Measurements from ENCODE around the genes ALG14, TLCD4 and RWDD3.

DNA sequence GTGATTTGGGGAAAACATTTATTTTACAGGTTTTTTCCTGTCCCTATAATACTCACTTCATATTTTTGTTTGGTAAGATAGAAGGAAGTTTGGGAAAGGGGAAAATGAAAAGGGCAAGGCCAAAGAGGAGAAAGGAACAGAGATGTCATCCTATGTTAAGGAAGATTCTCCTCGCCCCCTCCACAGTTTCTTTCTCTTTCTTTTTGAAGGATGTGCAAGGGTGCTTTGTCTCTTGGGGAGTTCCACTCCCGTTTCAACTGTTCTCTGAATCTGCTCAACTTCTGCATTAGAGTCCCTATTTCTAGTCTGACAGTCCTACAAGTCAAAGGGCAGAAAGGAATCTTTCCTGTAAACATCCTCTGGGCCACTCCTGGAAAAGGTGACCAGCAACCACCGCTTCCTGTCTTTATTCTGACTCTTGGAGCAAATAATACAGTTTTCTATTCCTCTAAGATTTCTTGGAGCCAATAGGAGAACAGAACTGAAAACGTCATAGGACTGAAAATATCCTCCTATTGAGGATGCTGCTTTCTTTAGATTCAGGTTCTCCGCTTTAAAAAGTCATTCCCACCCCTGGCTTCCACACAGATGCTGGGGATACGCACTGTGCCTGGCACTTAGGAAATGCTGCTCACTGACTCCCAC is 81.8 kb upstream of the ARHGAP29 start:
- PRO-cap: bidirectional peak, plus-strand start at position 583 of the sequence, minus-strand start at position 413 of the sequence
- RAMPAGE, long total RNA, 3 experiments: no peak in any of the 3 experiments

GRCh38 chr1:94322571-94323325 is 85.4 kb upstream of the ARHGAP29 start:
- PRO-cap: no peak
- RAMPAGE, long total RNA, 3 experiments: no peak in any of the 3 experiments

- PRO-cap: no peak
- RAMPAGE, long total RNA, 3 experiments: no peak in any of the 3 experiments
Measured at GRCh38 chr1:94384615-94385276, 33.4 kb upstream of the ABCD3 start.

GRCh38 chr1:94599092-94599482 is 57.5 kb upstream of the F3 start:
- PRO-cap: no peak
- RAMPAGE, long total RNA, 3 experiments: start-site peak on the plus strand in 1 of 3 experiments, at chr1:94599330-94599357 at its widest, 5 reads per replicate

DNA sequence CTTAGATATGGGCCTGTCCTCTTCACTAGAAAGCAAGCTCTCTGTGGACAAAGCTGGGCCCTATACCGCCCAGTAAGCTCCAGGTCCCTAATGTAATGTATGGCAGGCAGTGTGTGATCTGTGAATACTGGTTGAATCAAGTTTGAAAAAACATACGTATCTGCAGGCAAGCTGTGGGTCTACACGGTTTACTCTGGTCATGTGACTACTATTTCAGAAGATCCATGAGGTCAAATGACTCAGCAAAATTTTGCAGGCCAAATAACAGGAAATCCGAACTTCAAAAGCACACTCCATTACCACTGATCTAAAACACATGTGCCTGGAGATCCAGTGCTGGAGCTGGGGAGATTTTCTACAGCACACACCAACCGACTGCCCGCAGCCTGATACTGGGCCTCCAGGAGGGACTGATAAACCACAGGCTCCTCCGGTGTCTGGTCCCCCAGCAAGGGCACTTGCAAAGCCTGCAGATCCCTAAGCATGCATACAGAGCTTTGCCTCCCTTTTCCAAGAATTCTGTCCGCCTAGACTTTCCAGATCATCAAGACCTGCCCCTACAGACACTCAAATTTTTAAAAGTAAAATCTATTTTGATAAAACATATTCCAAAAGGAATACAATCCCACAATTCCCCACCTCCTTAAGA is 64.4 kb upstream of the SLC44A3 start:
- PRO-cap: no peak
- RAMPAGE, long total RNA, 3 experiments: no peak in any of the 3 experiments

GRCh38 chr1:94783305-94784097 is 36.7 kb upstream of the SLC44A3 start:
- PRO-cap: bidirectional peak, plus-strand start at chr1:94783821, minus-strand start at chr1:94783643
- RAMPAGE, long total RNA, 3 experiments: no peak in any of the 3 experiments

GRCh38 chr1:94884638-94884837 is 42.4 kb downstream of the CNN3 start:
- PRO-cap: no peak
- RAMPAGE, long total RNA, 3 experiments: no peak in any of the 3 experiments

DNA sequence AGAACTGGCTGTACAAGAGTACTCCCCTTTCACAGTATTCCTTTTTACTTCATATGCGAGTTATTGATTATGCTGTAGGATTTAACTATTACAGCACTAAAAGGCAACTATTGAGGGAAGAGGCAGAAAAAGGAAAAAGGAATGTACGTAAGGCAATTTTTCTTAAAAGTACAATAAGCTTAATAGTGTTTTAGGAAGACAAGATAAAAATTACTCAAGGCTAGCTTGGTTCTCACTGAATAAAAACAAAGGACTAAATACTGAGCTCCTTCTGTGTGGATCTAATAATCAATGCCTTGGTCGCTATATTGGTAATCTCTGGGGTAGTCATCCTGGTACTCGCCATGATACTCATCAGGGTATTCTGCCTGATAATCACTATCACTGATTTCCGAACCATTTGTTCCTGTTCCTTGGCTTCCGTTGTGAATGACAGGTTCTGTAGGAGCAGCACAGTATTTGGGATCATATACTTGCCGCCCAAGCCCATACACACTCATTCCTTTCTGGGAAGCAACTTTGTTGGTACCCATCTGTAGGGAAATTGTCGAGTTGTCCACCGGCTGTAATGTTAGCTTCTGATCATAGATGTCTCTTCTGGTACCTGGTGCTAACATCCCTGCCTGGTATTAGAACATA is 29.3 kb downstream of the CNN3 start:
- PRO-cap: no peak
- RAMPAGE, long total RNA, 3 experiments: no peak in any of the 3 experiments

DNA sequence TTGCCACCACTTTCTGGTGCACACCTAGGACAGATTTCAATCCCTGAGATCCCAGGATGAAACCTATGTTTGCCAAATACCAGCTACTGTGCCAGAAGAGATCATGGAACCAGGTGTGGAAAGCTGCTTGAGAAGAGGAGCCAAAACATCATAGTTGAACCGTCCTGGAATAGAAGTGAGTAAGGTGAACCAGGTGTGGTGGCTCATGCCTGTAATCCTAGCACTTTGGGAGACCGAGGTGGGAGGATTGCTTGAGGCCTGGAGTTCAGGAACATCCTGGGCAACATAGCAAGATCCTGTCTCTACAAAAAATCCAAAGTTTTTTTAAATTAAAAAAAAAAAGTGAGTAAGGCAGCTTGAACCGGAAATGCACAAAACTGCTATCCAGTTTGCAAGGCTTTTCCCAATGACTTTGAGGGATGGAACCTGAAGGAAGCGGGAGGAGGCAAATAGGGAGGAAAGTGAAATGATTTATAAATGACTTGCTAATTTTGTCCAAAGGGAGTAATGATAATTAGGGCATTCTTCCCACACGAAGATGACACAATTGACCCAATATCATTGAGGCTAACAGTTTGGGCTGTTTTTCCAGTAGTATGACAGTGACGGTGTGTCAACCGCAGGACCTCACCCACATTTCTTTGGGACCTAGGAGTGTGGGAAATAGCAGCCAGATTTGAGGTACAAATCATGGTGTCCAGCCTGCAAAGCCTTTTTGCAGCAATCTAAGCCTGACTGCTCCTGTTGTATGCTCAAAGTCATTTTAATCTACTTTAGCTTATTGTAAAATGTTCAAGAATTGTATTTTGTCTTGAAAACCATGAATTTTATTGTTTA is 1.5 kb upstream of the CNN3 start:
- PRO-cap: unidirectional peak, plus-strand start at position 409 of the sequence
- RAMPAGE, long total RNA, 3 experiments: no peak in any of the 3 experiments

- PRO-cap: no peak
- RAMPAGE, long total RNA, 3 experiments: no peak in any of the 3 experiments
Measured at GRCh38 chr1:94955637-94956536, 29.0 kb upstream of the CNN3 start.

DNA sequence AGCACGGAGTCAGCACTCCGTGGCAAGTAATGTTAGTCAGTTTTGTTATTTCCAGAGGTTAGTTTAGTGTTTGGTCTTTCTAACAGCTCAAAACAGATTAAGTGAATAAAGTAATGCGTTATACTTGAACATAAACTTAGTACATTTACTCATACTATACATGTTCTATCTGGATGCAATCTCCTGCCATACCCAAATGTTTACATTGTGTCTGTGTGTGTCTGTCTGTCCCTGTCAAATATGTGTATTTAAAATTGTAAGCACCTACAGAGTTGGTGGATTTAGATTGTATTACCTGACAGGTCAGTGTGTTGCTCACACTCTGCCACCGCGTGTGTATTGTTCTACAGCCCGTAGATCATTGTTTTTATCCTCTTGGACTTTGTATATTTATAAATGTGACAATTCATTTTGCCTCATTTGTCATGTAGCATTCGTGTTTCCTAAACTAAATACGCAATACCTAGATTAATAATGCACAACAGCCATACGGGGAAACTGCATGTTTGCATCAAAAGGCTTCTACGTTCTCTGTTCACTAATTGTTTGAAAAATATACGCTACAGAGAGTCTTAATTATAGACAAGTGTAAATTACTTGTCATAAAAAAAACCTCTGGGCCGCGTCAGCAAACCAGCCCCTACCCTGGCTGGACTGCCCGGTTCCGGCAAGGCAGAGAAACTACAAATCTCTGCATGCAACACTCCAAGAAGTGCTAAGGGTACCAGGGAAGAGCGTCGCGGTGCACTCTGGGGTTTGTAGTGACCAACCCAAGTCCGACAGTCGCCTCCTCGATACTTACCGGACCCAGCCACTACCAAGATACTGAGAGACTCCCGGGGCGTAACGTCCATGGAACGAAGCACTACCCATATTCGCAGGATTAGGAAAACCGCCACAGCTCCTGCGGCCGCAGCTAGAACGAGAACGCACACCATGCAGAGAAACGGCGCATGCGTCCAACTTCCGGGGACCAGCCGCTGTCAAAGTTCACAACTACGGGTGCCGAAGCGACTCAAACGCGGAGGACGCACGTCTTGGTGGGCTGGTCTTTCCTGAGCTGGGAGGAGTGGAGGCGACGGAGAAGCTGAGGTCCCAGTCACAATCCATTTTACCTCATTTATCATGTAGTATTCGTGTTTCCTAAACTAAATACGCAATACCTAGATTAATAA is at the start of gene ALG14:
Gene ALG14 (minus strand): TSS at position 991 of the 1,175 bp plus-strand sequence.
- PRO-cap: unidirectional peak, minus-strand start at position 656 of the sequence; bidirectional peak, plus-strand start at position 1,058 of the sequence, minus-strand start at position 991 of the sequence
- RAMPAGE, long total RNA, 3 experiments: start-site peak on the minus strand in 3 of 3 experiments, centred at positions 953 to 966 of the sequence, 86 to 197 reads per replicate

DNA sequence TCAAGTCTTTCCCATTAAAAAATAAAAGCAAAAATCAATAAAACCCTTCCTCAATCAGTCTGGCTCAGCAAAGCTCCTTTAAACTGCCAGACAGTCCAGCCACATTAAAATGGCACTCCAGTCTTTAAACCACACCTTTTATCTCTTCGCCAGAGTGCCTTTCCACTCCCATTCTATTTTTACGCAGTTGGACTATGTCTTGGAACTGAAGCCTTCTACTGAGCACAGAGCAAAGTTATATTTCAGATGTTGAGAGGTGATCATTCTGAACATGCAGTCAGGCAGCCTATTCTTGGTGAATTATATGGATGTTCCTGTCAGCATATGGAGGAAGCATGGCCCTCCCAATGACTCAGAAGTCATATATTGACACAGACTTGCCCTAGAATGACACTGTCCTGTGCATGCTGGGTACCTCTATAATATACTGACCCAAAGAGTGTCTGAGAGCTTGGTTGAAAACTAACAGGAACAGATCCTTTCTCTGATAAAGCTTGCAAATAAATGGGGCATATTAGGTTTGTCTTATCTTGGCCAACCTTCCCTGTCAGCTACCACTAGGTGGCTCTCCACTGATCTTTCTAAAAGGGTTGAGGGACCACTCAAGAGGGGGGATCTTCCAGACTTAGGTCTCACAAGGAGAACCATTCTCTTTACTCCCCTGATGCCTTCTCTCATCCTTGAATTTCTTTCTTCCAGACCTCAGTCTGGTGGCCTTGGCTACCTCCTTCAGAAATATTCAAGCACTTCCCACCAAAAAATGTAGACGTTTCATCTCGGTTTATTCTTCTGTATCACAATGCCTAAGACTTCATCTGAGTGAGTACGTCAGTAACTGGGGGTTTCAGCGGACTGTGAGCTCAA is 11.7 kb upstream of the ALG14 start:
- PRO-cap: no peak
- RAMPAGE, long total RNA, 3 experiments: no peak in any of the 3 experiments

DNA sequence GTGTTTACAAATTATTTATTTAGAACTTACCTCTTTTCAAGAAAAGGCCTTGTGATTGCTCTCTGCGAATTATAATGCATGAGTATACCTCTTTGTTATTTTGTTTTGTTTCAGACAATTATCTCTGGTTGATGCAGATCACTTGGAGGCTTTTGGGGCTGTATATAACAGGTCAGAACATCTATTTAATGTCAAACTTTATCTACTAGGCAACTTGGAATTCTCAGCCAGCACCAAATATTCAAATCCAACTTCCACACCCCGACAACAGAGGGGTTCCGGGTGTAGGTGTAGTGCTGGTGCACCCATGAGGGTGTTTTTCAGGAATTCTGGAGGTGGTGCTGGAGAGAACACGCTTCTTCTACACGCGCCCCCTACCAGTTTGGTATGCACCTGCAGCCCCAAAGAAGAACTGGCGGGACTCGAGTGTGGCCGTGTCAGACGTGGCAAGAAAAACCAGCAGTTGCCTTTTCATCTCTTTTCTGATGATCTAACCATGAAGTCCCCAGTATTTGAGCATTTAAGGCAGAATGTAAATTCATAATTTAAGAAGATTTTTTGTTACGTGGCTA is 575 bp upstream of the TLCD4 start:
- PRO-cap: no peak
- RAMPAGE, long total RNA, 3 experiments: no peak in any of the 3 experiments

GRCh38 chr1:95117066-95118073 is at the start of gene TLCD4:
TLCD4 (plus strand) TSS chr1:95117355.
- PRO-cap: unidirectional peak, plus-strand start at chr1:95117336; unidirectional peak, plus-strand start at chr1:95117384
- RAMPAGE, long total RNA, 3 experiments: no peak in any of the 3 experiments

DNA sequence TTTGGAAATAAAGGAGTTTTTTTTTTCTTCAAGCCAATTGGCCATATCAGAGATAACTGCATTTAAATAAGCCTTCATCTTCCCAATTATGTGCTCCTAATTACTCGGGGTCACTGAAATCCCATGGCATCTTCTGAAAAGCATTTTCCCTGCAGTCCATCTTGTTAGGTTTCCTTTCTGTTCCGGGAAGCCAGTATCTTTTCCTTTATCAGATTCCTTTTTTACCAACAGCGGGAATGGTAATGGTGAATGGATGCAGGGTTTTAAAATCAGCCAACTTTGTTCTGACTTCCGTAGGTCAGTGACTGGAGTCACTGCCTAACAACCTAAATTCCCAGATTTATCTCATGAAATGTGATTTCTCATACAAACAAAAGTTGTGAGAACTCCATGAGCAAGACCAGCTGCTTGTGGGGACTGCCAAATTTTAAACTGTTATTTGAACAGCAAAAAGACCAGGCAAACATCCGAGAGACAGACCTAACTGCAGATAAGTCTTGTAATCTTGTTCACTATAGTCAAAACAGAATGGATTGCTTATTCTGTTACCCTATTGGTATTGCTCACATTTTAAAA is 1.3 kb upstream of the RWDD3 start:
- PRO-cap: no peak
- RAMPAGE, long total RNA, 3 experiments: no peak in any of the 3 experiments

- PRO-cap: bidirectional peak, plus-strand start at chr1:95234165, minus-strand start at chr1:95233947
- RAMPAGE, long total RNA, 3 experiments: start-site peak on the plus strand in 3 of 3 experiments, at chr1:95234207-95234227 at its widest, 185 to 526 reads per replicate; start-site peak on the minus strand in 2 of 3 experiments, at chr1:95233912-95233984 at its widest, 22 to 57 reads per replicate
Measured at GRCh38 chr1:95233766-95234921, at the start of gene RWDD3. RWDD3 (plus strand) TSS chr1:95234210.

GRCh38 chr1:95509866-95510869 is 276.2 kb downstream of the RWDD3 start:
- PRO-cap: no peak
- RAMPAGE, long total RNA, 3 experiments: no peak in any of the 3 experiments

- PRO-cap: unidirectional peak, minus-strand start at chr1:95559184
- RAMPAGE, long total RNA, 3 experiments: no peak in any of the 3 experiments
Measured at GRCh38 chr1:95559020-95559359, 325.0 kb downstream of the RWDD3 start.

DNA sequence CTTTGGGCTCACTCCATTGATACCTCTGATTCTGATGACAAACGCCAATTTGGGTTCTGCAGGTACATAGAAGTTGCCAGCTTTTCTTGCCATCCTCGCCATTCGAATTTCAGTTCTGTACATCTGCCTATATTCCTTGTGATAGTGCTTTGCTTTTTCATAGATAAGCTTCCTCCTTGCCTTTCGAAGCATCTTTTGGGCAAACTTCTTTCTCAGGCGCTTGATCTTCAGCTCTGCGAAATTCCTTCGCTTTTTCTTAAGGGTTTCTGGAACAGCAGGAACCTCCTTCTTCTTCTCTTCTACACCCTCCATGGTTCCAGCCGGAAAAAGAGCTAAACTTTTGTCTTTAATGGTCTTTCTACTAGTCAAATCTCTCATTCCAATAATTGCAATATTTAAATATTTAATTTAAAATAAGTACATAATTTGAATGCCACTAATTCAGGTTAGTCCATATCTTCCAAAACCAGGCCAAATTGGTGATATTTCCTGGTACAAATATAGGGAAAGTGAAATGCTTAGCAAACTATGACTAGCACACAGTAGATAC is 42.2 kb upstream of the PTBP2 start:
- PRO-cap: no peak
- RAMPAGE, long total RNA, 3 experiments: start-site peak on the minus strand in 2 of 3 experiments, centred at position 334 of the sequence, 211 to 423 reads per replicate

DNA sequence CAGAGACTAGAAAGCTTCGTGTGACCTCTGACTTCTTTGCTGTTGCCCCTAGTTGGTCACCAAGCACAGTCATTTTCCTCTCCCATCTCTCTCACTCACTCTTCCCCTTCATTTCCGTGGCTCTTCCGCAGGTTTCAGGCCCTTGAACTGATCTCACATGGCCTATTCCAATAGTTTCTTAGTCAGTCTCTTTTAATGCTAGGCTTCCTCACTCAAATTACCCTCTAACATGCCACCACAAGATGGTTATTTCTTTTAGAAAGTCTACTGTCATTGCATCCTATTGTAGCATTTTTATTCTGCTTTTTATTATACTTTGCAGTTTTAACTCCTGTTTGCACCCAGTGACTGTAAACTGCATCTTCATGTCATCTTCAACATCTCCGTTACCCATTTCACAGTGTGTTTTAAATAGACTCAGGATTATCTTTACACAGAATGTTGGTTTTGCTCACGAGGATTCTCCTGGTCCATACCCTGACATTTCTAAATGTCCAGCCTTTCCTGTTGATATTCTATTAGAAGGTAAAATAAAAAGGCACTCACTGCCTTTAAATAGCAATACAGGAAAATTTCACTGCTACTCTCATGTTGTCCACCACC is 408.0 kb downstream of the PTBP2 start:
- PRO-cap: no peak
- RAMPAGE, long total RNA, 3 experiments: no peak in any of the 3 experiments

Data from subcutaneous adipose tissue (tissue), 3 donors.